Measurements from ENCODE around the gene LPA.

GRCh38 chr6:160120168-160120472 lies 1.5 kb upstream of the SLC22A1 start:
- PRO-cap, result no peak

- PRO-cap, result no peak
These were observed 13.6 kb downstream of the SLC22A1 start for GRCh38 chr6:160135206-160135688.

DNA sequence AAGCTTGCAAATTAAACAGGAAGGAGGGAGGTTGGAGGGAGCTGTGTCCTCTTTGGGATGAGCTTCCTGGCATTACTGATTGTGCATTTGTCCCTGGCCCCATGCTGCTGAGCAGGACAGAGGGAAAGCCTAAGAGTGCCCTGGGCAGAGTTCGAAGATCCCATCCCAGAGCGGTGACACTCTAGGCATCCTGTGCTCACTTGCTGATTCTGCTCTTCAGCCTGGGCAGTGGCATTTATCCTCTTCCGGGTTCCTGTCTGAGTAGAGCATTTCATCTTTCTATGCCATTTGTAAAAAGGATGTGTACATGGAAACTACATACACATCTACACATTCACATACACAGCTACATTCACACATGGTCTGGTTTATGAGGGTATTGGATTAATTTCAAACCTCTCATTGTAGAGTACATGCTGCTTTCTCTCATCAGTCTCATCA lies 40.6 kb downstream of the SLC22A1 start:
- PRO-cap, result no peak

GRCh38 chr6:160163185-160163845 lies 41.7 kb downstream of the SLC22A1 start:
- PRO-cap, result no peak

DNA sequence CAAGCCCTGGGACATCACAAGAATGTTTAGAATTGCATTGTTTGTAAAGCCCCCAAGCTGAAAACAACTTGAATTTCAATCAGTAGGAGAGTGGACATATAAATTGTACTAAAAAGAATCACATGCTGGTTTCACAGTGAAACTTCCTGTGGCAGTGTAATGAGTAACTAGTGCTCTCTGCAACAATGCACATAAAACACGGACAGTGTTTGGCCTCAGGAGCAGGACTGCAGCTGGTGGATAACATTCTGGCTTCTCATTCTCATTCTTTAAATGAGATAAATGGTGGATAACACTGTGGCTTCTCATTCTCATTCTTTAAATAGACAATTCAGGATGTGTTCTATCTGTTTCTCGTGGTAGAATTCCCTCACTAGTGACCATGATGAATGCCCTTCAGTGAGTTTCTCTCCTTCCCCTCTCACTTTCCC lies 60.0 kb downstream of the SLC22A2 start:
- PRO-cap, result no peak

GRCh38 chr6:160301269-160301603 lies 42.6 kb upstream of the SLC22A2 start:
- PRO-cap, result no peak

GRCh38 chr6:160360581-160361325 lies 12.6 kb downstream of the SLC22A3 start:
- PRO-cap, result no peak

DNA sequence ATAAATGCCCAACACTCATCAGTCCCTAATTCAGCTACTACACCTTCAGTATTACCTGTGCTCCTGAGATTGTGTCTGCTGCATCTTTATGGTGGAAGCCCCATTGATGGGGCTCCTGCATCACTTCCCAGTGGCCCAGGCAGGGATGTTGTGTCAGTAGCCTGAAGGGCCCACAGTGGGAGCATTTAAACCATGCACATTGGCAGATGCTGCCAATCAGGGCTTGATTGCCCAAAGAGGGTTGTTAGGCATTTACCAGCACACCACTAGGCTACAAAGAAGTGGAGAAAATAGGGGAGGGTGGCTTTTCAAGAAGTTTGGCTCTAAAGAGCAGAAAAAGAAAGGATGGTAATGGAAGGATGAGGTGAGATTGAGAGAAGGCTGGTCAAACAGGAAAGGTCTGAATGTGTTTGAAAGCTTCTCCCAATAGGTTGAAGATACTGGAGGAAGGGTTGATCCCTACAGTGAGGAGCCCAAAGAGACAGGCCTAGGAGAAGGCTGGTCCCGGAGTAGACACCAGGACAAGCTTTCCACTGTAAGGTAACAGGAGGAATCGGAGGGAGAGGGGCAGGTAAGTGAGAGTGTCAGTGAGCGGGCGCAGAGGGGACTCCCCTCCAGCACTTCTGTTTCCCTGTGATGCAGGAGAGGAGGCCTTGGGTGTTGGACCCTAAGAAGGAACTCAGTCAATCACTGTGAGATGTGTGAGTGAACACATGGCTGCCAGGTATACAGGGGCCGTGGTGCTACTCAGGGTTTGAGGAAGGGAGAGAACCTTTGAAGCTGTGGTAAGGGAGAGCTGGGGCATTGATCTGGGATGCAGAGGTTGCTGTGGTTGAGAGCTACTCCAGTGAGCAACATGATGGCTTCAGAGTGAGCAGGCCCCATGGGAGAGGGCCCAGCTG lies 98.8 kb downstream of the SLC22A3 start:
- PRO-cap, result no peak

DNA sequence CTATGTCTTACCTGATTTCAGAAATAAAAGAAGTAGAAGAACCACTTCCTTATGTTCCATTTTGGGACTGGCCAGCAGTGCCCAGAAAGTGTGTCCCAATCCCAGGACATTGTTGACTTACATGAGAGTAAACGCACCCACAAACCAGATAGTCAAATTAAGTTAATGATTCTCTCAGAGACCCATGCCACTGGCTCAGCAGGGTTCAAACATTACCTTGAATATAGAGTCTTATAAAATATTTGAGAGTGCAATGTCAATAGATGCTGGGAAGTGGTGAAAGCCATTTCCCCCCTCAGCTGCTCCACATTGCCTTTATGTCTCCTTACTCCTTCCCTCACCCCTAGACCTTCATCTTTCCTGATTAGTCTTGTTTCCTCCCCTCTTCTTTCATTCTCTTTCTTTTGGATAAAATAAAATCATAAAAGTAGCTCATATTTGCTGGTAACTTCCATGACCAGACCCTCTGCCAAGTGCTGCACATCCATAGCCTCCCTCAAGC lies at the start of gene LPA:
Gene LPA, minus strand, starts transcription at position 121 of the 502 bp plus-strand sequence.
- PRO-cap, result no peak

DNA sequence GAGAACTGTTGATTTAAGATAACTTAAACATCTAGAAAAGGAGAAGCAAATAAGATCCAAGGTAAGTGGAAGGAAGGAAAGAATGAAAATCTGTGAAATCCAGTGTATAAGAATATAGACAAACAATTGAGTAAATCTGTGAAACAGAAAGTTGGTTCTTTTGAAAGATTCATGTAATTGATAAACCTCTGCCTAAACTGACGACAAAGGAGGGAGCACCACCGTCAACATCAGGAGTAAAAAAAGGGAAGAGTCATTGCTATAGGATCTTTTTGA lies 24.7 kb downstream of the PLG start:
- PRO-cap, result no peak

DNA sequence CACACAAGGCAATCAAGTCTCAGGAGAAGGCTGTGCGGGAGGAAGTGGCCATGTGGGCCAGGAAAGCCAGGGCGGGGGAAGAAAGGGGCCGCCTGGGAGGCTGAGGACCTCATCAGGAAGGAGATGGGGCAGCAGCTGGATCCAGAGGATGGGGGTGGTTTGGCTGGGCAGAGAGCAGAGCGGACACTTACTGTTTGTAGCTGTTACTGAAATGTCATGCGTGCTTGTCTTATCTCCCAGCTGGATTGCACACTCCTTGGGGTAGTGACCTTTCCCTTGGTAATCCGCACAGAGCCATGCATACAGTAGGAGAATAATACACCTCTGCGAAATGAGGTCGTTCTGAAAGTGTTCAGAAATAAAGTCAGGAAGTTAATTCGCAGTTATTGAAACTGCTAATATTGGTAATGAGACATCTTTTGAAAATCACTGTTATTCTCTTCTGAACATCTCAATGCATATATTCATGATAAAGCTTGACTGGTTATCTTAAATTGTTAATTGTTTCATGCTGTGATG lies 18.2 kb upstream of the MAP3K4 start:
- PRO-cap, result no peak

GRCh38 chr6:161079917-161080870 lies 88.6 kb downstream of the MAP3K4 start:
- PRO-cap, result no peak

DNA sequence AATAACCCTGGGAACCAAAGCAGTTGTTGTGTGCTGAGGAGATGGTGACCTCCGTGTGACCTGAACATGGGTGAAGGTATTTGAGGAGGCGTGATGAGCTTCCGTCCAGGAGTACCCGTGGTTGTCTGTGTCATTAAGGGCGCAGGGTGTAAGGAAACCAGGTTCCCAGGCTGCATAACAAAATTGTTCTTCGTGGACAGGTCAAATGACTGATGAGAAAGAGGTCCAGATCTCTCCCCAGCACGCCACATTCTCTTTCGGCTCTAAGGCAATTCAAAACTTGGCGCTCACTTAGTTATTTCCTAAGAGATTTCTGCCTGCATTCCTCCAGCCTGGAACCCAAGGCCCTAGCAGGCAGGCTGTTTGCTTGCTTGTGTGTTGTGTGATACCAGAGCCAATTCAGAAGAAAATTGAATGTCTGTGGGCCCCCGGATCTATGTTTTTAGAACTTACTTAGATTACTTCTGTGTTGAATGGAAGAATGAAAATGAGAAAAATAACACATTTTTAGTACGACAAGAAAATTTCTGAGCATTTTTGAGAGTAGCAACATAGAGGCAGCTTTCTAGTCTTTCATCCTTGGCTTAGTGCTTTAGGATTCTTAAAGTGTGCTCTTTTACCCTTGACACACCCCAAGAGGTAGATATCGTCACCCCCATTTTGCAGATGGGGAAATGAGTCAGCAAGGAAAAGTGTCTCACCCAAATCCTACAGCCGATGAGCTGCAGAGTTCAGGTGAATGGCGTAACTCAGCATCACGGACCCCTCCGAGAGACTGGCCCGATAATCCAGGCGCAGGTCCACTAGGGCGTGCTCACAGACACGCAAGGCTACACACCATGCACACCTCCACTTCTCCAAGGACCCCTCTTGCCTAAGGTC lies 139.7 kb downstream of the AGPAT4 start:
- PRO-cap, result no peak

DNA sequence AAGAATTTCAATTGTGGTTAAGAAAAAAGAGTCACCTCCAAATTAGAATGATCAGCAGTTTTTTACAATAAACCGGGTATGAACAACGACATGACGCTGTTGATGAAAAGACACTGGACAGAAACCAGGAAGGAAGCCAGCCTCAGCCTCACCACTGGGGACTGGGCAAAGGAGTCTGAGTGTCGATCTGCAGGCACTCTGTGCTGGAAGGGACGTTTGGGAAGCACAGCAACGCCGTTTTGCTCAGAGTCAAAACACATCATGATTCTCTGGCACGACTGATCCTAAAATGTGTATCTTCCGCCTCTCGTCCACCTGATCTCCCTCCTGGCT lies 69.0 kb downstream of the AGPAT4 start:
- PRO-cap, result no peak

GRCh38 chr6:161218165-161218474 lies 55.7 kb downstream of the AGPAT4 start:
- PRO-cap, result no peak

DNA sequence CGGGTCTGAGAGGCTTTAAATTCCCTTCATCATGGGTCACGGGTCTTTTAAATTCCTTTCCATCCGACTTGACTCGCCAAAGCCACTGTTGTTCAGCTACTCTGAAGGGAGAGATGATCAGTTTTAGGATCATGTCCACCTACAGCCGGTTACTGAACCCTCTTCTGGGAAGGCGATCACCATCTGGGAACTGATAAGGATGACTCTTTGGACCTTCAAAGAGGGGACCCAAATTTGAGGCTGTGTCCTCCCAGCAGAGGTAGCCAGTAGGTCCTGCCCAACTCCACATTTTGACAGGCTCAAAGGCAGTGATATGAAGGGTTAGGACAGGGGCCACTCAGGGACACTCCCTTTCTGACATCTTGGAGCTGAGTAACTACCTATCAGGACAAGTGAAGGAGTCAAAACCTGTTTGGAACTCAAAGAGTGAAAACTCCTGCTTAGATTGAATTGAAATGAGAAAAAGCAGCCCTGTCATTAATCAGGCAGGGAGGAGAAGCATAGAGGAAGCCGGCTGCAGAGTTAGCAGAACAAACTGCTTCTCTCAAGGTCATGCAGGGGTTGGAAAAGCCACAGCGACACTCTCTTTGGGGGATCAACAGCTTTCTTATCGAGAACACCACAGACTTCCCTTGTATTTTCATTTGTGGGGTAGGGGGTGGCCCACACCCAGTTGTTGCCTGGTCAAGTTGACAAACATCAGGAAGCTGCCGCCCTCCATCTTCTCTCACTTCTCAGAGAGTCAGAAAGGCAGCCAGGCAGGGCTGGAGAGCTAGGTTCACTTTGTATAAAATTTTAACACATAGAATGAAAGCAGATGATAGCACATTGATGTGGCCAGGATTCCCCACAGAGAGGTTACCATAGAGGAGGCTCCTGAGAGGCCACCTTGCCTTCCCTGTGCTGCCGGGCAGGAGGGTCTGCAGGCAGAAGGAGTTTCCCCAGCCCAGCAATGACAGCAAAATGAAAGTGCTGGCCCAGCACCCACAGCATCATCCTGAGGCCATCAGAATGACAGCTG lies 47.7 kb downstream of the AGPAT4 start:
- PRO-cap, result no peak

DNA sequence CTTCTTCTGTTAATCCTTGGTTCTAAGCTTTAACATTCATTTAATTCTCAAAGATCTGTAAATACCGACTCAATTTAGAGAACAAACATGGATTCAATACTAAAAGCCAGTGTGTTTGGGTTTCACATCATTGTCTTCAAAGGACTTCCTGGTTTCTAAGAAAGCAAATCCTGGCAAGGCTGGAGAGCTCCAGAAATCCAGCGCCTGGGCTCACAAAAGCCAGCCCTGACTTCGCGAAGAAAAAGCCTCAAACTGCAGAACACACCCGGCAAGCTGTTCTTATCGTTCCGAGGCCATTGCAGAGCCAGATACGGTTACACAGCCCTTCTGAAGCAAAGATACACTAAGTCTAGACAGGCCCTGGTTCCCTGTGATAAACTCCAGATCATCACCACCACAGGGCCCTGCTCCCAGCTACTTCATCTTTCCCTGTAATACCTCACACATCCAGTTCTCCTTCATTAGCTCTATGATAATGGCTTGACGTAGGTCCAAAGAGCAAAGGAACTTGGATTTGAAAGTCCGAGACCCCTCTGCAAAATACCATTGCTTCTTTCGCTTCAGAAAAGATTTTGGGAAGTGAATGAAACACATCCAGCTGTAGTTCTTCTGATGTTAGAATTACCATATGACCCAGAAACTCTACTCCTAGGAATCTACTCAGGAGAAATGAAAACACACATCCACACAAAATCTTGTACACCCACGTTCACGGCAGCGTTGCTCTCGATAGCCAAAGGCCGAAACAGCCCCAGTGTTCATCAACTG lies 19.0 kb downstream of the AGPAT4 start:
- PRO-cap, result no peak

- PRO-cap, result no peak
These were observed 161.9 kb upstream of the AGPAT4 start for GRCh38 chr6:161435657-161436350.

DNA sequence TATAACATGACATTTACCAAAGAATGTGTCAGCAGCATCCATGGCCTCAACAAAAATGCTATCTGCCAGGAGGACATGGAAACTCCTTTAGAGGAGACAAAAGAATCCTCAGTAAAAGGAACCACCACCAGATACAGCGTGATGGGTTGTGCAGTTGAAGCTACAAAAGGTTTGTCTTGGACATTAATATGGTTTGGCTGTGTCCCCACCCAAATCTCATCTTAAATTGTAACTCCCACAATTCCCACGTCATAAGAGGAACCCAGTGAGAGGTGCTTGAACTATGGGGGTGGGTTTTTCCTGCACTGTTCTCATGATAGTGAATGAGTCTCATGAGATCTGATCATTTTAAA lies 539.9 kb downstream of the PRKN start:
- PRO-cap, result no peak

GRCh38 chr6:162728145-162728522 lies 360 bp downstream of the PACRG start:
- PRO-cap, result no peak

Measured in mesenteric fat pad (tissue), 1 donor.